Iris pigment epithelial cell (primary cell): ENCODE results near the gene PLK5.

- RRBS = 83% methylated on average over 2 of the region's 22 CpGs
These were observed 4.7 kb upstream of the RPS15 start for GRCh38 chr19:1433465-1433883.

- RRBS = 3% methylated on average over 21 of the region's 92 CpGs
These were observed 8.6 kb downstream of the C19orf25 start for GRCh38 chr19:1470151-1471147.

GRCh38 chr19:1523595-1524184 is at the start of gene PLK5:
TSS of gene PLK5 (plus strand) at chr19:1524077.
- RRBS = 7% methylated on average over 42 of the region's 70 CpGs

DNA sequence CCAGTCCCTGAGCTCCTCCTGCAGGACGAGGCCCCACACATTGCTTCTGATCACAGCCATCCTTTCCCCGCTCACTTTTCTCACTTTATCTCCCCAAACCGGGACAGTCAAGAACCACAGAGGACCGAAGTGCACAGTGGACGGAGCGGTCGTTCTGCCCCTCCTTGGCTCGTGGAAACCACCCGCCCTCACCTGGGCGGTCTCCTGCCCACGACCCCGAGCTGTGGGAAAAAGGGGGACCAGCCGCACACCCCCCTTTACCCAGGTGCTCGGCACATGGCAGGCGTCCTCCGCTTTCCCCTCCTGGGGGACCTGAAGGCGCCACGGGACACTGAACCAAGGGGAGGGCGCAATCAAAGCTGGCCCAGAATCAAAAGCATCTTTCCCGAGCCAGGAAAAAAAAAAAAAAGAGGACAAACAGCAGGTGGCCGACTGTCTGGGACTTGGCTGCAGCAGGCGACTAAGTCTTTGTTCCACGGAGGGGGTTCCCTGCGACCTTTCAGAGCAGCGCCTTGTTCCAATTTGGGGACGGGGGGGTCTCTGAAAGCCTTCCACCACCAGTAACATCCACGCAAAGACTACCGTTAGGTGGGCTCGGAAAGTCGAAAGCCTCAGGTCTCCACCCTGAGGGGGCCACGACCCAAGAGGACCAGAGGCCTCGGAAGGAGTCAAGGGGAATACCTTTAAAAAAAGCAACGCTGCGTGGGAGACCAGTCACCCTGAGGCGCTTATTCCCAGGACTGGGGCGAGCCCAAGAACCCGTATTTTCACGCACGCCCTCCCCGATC is 1.2 kb downstream of the MBD3 start:
- RRBS = no CpG with 5 or more reads among the region's 40 CpGs

GRCh38 chr19:1615516-1616106 is 10.3 kb upstream of the UQCR11 start:
- RRBS = 89% methylated on average over 2 of the region's 25 CpGs

- RRBS = 90% methylated on average over 15 of the region's 33 CpGs
These were observed 13.9 kb upstream of the UQCR11 start for GRCh38 chr19:1619076-1619638.

DNA sequence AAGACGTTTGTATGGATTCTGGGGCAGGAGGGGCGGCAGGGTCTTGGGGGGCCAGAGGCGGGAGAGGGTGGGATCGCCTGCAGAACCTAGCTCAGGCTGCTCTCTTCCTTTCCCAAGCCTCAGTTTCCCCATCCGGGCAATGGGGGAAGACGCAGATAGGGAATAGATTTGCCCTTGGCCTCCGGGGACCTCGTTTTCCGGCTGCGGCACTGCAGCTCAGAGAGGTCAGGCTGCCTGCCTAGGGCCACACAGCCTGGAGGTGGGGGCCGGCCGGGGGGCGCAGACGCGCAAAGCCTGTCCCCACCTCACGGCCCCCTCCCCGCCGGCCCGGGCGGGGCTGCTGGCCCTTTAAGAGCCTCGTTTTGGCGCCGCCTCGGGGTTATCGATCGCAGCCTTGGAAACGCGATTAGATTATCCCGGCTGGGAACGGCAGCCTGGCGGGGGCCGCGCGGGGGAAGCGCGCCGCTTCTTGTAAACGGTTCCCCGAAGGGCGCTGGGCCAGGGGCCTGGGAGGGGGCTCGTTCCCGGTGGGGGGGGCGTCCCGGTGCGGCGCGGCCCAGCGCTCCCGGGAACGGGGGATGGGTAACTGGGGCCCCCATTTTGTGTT is 23.3 kb upstream of the TCF3 start:
- RRBS = 5% methylated on average over 19 of the region's 50 CpGs

DNA sequence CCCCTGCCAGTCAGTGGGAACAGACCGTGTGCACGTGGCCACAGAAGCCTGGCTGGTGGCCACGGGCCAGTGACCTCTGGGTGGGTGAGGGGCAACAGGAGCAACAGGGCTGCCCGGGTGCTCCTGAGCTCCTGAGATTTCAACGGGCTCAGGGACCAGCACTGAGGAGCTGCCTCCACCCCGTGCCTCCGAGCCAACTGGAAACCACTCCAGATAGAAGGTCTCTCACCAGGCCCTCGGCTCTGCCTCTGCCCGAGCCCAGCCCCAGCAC is 14.5 kb upstream of the ATP8B3 start:
- RRBS = no CpG with 5 or more reads among the region's 9 CpGs

DNA sequence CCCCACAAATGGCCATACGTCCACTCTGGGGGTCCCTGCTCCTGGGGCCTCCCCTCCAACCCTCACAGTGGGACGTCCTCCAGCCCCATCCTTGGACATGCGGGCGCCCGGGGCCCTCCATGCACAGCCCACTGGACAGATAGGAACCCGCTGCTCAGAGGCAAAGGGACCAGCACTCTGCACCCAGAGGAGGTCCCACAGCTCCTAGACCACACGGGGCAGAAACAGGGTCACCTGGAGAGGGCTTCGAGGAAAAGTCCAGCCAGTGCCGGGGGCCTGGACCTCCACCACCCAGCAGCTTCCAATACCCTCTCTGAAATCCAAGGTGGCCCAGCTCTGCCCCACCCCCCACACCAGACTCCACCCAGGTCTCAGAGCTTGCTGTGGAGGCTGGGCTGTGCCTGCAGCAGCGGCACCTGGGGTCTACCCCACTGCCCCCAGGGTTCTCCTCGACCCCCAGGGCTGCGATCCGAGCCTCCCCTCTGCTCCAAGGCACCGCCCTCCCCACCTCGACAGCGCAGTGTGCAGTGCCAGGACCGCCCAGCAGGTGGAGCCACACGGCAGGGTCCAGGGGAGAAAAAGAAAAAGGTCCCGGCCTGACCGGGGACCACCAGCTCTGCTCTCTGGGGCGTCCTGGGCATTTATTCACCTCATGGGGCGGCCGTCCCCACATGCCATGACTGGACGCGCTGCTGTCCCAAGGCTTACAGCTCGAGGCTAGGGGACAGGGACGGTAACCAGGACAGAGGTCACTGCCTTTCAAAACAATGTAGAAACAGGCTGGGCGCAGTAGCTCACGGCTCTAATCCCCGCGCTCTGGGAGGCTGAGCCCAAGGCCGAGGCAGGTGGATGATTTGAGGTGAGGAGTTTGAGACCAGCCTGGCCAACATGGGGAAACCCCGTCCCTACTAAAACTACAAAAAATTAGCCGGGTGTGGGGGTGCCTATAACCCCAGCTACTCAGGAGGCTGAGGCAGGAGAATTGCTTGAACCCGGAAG is 10.7 kb downstream of the REXO1 start:
- RRBS = no CpG with 5 or more reads among the region's 35 CpGs

- RRBS = 3% methylated on average over 24 of the region's 55 CpGs
These were observed 823 bp downstream of the REXO1 start for GRCh38 chr19:1847169-1848150.

- RRBS = 35% methylated on average over 1 of the region's 13 CpGs
These were observed 5.8 kb upstream of the REXO1 start for GRCh38 chr19:1854019-1854489.

DNA sequence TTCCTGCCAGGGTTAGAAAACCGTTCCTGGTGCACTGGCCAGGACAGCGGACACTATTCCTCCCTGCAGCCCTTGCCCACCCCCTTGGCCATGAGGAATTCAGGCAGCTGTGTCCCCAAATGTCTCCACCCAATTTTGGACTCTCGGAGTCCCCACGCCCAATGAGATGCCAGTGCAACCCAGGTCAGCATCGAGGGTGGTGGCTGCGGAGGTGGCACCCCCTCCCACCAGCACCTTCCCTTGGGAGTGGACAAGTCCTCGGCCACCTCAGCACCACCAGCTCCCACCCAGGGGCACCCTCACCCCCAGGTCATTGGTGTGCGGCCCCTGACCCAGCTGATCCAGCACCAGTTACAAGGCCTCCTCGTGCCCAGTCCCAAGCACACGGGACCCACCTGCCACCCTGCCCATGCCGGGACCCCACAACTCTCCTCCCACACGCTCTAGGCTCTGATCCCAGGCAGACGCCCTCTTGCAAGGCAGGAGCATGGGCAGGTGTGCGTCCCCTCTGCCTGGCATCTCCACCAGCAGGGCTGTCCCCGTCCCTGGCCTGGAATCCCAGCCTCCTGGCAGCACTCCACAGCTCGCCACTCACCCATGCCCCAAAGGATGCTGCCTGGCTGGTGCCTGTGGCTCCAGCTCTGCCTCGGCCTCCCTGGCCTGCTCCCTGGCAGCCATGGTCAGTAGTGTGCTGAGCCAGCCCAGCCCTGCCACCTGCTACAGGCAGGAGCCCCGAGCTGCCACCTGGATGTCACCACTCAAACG is 7.0 kb downstream of the ABHD17A start:
- RRBS = no CpG with 5 or more reads among the region's 19 CpGs

DNA sequence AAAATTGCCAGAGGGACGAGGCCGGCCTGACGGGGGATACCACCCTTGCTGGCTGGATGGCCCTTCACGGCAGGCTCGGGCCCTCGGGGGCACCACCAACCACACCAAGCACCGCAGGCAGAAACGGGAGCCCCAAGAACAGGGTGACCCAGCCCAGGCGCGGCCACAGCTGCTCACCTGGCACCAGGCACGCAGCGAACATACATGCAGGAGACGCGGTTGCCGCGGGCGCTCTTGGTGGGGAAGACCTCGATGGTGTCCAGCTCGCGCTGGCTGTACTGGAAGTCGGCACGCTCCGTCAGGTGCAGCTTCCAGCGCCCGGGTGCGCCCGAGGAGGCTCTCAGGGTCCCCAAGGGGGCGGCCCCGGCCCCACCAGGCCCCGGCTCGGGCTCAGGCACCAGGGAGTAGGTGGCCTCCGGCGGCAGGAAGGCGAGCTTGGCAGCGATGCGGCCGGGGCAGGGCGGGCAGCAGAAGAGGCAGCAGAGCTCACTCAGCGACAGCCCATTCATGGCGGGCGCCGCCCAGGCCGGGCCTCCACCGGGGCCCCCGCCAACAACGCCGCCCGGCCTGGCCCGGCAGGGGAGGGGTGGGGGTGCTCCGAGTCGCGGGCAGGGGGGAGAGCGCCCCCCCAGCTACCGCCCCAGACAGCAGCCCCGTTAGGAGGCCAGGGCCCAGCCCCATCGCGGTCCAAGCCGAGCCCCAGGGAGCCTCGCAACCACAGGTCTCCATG is 4.1 kb downstream of the ABHD17A start:
- RRBS = no CpG with 5 or more reads among the region's 59 CpGs

DNA sequence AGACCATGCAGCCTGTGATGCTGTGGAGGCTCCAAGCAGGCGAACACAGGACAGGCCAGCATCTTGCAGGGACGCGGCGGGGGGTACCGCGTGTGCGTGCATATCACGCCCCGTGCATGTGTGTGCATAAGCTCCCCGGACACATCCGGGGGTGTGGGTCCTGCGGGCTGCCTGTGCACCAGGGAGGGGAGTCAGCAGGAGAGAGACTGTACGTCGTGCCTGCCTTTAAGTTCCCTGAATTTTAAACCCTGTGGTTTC is 16.6 kb downstream of the ADAT3 start:
- RRBS = no CpG with 5 or more reads among the region's 14 CpGs

DNA sequence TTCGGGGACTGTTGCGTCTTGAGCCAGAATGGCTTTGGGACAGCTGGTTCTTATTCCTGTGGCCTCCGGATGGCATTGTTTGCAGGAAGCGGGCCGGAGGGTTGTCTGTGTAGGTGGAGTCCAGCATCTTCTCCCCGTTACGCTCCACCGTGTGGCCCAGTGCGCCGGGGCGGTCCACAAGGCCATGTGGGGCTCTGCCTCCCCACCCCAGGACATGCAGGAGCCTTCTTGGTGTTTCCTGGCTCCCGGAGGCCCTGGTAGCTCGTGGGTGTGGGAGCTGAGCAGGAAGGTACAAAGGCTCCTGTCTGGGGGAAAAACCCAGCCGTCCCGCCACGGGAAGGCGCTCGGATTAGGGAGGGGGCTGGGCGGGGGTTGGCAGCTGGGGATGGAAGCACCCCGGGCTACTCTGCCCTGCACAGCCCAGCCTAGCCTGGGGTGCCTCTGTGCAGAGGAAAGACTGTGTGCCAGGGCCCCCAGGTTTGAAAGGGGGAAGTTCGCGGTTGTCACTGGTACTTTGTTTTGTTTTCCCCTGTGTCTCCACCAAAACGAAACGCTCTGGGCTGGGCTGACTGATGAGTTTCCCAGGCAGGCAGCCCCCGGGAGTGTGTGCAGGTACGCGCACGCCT is 1.5 kb downstream of the CSNK1G2 start:
- RRBS = 2% methylated on average over 8 of the region's 28 CpGs

DNA sequence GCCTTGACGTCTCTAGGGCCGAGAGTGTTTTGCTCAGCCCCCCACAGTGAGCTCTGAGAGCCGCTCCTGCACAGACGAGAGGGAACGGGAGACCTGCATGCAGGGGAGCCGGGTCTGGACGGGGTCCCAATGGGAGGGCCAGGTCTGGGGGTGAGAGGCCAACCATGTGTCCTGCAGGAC is 1.9 kb downstream of the CSNK1G2 start:
- RRBS = no CpG with 5 or more reads among the region's 7 CpGs

- RRBS = 17% methylated on average over 1 of the region's 29 CpGs
These were observed 28.0 kb downstream of the BTBD2 start for GRCh38 chr19:1987409-1988045.

DNA sequence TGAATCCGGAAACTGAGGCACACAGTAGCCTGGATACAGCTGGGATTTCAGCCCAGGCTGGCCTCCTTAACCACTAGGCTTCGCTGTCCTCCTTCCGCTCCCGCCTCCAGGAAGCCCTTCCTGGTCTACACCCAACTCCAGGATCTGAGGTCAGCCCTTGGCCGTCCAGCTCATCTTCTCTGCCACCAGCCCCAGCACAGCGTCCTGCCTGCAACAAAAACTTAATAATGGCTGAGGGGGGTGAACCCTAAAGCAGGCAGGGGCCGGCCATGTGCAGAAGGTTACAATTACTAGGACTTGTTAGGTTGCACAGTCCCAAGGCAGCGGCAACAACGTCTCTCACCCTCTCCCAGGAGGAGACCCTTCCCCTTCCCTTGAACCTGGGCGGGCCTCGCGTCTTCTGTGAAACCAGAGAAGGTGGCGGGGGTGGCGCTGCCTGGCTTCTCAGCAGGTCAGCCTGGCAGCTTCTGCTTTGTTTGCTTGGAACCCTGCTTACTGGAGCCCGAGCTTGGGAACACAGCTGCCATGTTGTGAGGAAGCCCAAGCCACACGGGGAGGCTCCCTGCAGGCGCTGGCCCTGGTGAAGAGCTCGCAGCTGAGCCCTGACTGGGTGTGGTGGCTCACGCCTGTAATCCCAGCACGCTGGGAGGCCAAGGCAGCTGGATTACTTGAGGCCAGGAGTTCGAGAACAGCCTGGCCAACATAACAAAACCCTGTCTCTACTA is 15.5 kb downstream of the MKNK2 start:
- RRBS = no CpG with 5 or more reads among the region's 21 CpGs

DNA sequence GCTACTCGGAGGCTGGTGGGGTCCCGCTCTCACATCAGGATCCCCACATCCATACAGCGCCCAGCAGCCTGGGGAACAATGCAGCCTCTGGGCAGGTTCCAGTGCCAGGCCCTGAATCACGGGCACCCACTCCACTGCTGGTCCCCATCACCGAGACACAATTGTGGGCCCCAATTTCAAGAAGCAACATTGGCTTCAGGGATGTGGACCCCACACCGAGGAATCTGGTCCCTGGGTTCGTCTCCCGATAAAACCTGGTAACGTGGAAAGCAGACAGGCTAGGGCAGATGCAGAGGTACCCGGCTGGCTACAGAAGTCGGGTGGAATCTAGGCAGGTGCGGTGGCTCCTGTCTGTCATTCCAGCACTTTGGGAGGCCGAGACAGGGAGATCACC is 20.6 kb downstream of the MOB3A start:
- RRBS = no CpG with 5 or more reads among the region's 13 CpGs

DNA sequence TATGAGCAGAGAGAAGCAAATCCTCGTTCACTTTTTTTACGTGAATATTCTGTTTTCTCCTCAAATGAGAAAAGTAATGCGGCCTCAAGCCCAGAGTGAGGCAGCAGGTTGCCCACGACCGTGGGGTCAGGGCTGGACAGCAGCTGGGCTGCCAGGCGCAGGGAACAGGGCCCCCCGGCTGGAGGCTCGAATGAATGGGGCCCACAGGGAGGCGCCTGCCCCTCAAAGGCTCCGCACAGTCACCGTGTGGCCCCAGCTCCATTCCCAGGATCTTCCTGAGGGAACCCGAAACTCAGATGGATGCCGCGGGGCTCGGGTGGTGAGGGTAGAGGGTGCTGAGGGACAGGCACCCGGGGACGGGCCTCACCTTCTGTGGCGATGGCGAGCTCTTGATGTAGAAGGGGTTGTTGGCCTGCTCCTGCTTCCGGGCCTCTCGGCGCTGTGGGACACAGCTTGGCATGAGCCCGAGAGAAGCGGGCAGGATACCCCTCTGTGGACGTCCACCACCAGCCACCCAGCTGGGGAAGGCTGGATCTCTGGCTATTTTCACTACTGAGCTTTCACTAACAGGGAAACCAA is 19.2 kb downstream of the IZUMO4 start:
- RRBS = 91% methylated on average over 5 of the region's 25 CpGs